Airway epithelial cell (primary cell): ENCODE measurements around a stretch of chr2.

DNA sequence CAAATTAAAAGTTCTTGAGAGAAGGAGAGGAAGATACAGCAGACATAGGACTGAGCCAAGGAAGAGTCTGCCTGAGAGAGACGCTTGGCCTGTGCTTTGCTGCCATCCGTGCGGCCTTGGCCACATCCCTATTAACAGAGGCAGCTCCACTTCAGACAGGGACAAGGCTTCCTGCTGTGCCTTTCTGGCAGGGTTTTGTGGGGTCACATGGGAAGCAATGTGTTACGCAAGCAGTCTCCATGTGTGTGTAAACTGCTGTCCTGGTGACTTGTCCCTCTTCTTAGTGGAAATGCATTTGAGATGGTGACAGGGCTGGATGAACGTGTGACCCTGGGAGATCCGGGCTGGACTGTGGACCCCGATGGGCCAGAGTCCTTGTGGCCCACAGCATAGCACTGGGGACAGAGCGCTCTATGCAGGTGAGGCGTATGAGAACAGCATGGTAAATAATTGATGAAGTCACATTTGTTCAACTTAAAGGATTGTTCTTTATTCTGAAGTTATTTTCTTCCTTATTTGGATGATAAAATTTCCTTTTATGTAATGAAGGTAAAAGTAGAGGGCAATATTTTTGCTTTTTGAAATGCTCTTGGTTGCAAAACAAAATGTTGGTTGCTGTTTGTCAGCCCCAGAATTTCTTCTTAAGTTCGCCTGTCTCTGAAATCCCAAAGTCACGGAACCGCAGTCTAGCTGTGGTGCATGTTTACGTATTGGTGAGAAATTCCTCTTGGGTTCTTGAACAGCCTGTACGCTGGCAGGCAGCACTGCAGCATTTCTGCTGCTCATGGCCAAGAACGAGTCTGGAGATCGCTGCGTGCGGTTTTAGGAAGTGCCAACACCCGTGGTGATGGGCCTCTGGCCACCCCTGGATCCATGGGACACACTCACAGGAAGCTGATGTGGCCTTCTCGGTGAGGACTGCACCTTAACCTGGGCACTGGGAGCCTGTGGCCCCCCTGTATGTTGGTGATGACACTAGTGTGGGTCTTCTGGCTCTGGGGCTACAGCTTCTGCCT lies 23.4 kb downstream of the ASB1 start:
- RAMPAGE, long total RNA = no peak

GRCh38 chr2:238493869-238495078 lies 67.5 kb downstream of the ASB1 start:
- RAMPAGE, long total RNA = no peak

DNA sequence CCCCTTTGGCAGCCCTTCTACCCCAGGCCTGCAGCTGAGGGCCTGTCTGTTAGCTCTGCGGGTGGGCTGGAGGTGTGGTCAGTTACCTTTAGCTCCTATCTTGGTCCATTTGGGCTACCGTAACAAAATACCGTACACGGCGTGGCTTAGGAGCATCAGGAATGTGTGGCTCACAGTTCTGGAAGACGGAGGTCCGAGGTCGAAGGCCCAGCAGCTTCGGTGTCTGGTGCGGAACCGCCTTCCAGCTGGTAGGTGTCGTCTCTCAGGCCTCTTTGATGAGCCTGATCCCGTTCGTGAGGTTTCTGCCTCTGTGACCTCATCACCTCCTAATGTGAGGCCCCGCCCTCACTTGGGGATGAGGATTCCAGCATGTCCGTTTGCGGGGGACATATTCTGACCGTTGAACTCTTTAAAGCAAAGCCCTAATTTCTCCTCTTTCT lies 127.7 kb downstream of the ASB1 start:
- RAMPAGE, long total RNA = no peak

DNA sequence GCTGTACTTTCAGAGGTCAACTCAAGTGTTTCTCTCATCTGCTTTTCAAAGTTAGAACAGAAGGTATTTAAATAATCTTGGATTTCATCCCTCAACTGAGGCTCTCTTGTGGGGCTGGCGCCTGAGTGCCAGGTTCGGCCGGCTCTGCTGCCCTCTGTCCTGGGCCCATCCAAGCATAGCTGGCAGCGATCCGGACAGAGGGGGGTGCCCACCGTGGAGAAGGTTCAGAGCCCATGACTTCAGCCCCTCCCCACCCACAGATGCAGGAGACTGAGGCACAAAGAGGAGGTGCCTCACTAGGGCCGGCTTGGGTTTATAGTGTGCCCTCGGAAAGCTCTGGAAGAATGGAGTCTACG lies 132.1 kb downstream of the ASB1 start:
- RAMPAGE, long total RNA = no peak

DNA sequence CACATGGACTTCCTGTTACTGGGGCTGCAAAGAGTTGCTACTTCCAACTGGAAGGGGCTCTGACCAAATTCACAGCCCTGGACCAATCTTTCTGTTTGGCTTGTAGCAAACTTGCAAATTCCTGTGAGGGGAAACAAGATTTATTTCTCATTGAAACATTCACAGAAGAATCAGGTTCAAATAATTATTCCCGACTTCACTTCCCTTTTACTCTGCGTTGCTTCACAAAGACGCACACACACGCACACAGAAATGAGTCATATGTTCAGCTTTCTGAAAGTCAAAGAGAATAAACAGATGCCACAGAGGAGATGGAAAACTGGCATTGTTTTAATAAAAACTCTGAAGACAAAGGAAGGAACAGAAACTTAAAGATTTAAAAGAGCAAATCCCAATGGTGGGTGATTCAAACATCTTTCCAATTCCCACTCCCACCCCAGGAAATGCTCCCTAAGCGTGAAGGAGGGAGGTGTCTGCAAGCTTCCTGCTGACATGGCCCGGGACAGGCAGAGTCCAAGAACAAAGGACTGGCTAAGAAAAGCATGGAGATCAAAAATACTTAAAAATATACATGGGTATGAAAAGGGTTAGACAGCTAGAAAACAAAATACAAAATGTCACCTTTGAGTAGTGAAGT lies 203.2 kb upstream of the TWIST2 start:
- RAMPAGE, long total RNA = no peak

DNA sequence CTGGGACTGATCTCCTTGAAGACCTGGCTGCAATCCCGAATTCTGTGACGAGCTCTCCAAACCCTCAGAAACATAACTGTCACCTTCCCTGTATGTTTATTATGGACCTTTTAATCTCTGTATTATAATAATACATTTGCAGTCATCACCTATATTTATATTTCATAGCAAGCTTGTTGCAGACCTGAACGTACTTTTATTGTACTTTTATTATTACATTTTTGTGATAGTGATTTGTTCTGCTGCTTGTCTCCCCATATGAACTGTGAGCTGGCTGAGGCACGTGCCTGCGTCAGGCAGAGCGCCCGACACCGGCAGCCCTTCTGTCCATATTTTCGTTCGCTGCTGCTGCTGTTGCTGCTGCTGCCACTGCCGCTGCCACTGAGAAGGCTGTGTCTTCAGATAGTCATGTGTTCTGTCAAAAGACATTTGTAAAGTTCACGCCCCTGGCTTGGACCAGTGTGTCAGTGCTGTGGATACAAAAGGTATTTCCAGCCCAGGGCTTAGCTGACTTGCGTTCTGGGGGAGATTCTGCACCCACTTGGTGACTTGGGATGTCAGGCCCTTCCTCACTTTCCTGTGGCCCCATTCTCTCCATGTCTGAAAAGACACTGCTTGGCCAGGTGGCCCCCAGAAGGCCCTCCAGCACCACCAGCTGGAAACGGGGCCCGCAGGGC lies 47.0 kb downstream of the TWIST2 start:
- RAMPAGE, long total RNA = no peak

- RAMPAGE, long total RNA = no peak
These were observed 244.9 kb downstream of the TWIST2 start for GRCh38 chr2:239092807-239093211.

DNA sequence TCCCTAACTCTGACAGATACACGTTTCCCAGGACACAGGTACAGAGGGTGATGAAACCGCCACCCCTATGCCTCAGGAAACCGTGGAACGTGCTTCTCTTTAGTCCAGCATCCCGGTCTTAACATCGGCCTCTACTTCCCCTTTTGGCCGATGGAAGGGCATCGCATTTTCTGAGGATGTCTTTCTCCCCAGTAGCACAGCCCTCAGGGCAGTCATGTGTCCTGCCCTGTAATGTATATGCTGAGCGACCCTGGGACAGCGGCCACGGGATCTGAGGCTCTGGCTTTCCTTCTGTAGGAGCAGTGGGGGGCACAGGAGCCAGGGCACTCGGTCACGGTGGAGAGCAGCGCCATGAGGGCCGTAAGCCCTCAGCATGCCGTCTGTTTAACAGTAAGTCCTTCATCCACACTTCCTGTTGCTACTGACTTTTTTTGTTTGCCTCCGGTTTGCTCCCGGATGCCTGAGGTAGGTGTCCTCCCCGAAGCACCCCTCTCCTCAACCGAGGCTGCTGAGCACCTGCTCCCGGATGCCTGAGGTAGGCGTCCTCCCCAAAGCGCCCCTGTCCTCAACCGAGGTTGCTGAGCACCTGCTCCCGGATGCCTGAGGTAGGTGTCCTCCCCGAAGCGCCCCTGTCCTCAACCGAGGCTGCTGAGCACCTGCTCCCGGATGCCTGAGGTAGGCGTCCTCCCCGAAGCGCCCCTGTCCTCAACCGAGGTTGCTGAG lies 169.5 kb downstream of the HDAC4 start:
- RAMPAGE, long total RNA = no peak

DNA sequence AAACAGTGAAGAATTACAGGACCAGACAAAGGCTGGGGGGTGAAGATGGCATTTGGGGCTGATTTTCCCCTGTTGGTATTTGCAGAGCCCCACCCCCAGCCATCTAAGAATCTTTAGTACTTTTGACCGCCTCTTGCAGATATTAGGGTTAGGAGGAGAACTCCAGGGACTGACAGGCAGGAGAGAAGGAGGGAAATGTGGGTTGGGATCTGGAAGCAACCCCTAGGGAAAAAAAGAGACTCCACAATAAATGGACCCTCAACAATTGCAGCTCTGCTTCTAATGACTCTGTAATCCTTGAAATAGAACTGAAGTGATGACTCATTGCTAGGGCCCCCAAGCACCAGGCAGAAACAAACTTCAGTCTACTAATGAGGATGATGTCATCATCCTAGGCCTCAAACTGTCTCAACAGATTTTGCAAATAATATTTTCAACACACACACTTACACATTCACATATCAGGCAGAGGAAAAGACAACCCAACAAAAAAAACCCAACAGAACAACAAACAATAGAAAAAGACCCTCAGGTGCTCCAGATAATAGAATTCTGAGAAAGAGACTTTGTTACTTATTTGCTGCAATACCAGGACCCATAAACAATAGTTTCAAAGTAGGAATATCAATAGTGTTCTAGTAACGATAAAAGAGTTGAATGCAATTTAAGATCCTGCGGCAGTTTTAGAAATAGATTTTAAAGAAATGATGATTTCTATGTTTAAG lies 143.3 kb downstream of the HDAC4 start:
- RAMPAGE, long total RNA = no peak

DNA sequence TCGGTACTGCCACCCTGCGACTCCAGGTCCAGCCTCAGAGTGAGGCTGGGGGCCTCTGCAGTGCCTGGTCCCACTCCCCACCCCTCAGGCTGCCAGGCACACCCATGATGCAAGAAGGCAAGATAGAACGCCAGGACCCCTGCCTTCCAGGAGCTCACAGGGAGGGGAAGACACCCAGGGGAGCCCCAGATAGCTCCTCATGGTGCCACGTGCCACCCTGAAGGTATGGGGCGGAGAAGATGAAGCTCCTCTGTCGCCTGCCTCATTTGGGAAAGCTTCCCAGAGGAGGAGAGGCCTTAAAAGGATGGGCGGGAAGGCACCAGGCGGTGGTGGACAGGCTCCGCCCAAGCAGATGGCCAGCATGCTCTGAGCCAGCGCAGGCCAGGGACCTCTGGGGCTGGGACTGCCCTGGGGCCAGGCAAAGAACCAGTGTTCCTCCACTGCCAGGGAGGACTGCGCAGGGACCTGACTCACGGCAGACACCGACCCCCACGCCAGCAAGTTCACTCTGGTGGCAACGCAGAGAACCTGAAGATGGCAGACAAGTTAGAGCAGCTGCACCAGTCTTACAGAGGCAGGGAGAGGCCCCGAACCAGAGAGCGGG lies 125.1 kb downstream of the HDAC4 start:
- RAMPAGE, long total RNA = no peak

DNA sequence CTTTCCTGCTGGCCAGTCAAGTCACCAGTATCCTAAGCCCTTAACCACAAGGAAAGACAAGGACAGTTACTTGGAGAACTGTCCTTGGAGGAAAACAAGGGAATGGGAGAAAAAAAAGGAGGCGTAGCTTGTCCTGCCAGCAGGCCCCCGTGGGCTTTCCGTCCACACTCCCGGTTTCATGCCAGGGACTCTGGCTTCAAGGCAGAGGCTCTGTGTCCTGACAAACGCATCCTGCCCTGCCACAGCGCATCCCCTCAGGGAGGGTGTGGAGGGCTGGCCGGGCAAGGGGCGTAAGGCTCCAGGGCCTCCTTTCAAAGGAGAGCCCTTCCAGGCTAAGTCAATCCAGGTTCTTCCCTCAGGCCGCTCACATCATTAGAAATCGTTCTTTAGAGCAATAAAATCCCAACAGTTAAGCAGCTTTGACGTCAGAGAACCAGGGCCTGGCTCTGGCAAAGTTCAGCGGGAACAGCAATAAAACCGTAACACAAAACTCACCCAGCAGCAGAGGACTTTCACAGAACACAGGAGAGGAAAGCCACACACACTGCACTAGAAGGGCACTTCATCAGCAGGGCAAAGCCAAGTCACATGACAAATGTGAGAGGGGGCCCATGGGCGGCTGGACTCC lies 52.3 kb downstream of the HDAC4 start:
- RAMPAGE, long total RNA = no peak

- RAMPAGE, long total RNA = no peak
These were observed 205.2 kb upstream of the HDAC4 start for GRCh38 chr2:239606052-239606434.

- RAMPAGE, long total RNA = no peak
These were observed 88.0 kb downstream of the NDUFA10 start for GRCh38 chr2:239937195-239937582.

GRCh38 chr2:240459680-240460144 lies 24.2 kb downstream of the GPC1 start:
- RAMPAGE, long total RNA = no peak

GRCh38 chr2:240569765-240570183 lies 1.5 kb downstream of the RNPEPL1 start:
- RAMPAGE, long total RNA = no peak

GRCh38 chr2:240576355-240577057 lies 8.2 kb downstream of the RNPEPL1 start:
- RAMPAGE, long total RNA = no peak

DNA sequence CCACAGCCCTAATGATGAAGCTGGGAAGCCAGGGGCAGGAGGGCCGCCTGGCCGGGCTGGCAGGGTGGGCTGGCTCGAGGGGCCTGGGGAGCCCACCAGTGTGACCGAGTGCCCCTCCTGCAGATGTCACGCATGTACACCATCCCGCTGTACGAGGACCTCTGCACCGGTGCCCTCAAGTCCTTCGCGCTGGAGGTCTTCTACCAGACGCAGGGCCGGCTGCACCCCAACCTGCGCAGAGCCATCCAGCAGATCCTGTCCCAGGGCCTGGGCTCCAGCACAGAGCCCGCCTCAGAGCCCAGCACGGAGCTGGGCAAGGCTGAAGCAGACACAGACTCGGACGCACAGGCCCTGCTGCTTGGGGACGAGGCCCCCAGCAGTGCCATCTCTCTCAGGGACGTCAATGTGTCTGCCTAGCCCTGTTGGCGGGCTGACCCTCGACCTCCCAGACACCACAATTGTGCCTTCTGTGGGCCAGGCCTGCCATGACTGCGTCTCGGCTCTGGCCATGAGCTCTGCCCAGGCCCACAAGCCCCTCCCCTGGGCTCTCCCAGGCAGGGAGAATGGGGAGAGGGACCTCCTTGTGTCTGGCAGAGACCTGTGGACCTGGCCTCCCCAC lies 8.9 kb upstream of the CAPN10 start:
- RAMPAGE, long total RNA = no peak

GRCh38 chr2:240585711-240586480 lies 638 bp upstream of the CAPN10 start:
- RAMPAGE, long total RNA = no peak

DNA sequence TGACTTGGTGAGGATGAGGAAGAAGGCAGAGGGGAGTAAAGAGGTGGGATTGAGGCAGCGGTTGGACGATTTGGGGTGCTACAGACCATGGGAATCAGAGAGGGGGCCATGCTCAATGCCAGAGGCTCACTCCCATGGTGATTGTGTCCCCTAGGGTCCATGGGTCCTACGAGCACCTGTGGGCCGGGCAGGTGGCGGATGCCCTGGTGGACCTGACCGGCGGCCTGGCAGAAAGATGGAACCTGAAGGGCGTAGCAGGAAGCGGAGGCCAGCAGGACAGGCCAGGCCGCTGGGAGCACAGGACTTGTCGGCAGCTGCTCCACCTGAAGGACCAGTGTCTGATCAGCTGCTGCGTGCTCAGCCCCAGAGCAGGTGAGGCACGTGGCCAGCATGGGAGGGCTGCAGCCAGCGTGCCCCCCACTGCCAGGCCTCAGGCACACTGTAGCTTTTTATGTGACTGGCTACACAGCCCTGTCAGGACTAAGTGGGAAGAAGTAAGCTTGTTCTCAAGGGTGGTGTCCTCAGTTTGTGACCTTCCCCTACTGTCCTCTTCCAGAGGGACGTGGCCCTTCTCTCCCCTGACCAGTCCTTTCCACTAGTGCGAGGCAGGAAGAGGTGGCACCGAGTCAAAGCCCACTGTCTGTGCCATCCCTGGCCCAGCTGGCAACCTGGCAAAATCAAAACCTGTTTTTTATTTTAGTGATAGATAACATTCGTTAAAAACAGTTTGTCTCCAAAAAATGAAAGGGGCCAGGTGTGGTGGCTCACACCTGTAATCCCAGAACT lies 5.4 kb downstream of the CAPN10 start:
- RAMPAGE, long total RNA = no peak

DNA sequence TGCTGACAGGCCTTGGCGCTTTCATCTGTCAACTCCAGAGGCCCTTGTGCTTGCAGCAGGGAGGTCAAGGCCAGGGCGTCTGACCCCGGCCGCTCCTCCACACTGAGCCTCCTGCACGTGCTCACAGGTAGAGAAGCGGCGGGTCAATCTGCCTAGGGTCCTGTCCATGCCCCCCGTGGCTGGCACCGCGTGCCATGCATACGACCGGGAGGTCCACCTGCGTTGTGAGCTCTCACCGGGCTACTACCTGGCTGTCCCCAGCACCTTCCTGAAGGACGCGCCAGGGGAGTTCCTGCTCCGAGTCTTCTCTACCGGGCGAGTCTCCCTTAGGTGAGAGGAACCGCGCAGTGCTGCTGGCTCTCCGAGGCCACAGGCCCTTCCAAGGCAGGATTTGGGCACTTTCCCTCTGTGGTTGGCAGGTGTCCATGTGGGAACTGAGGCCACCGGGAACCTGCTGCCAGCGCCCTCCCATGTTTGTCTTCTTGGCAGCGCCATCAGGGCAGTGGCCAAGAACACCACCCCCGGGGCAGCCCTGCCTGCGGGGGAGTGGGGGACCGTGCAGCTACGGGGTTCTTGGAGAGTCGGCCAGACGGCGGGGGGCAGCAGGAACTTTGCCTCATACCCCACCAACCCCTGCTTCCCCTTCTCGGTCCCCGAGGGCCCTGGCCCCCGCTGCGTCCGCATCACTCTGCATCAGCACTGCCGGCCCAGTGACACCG lies 9.8 kb downstream of the CAPN10 start:
- RAMPAGE, long total RNA = no peak